ENCODE data around the gene OR13C4.

DNA sequence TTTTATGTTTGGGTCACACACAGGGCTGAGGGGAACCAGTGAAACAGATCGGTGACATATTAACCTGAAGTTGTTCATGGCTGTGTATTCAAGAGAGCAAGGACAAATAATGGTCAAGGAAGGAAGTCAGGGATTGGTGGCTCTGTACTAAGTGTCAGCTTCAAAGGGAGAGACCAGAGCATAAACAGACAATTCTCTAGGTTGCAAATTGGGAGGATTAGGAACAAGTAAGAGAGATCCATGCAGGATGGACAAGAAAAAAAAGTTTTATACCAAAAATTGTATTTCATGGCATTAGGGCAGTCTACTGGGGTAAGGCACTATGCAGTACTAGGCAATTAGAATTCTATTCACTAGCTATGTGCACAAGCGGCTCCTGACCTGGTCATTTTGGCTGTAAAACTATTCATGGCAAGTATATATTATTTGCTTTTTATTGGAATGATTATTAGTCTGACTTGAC, 156.3 kb downstream of the PLPPR1 start:
- PRO-cap: no peak
- RRBS: no CpG with 5 or more reads among the region's 2 CpGs

DNA sequence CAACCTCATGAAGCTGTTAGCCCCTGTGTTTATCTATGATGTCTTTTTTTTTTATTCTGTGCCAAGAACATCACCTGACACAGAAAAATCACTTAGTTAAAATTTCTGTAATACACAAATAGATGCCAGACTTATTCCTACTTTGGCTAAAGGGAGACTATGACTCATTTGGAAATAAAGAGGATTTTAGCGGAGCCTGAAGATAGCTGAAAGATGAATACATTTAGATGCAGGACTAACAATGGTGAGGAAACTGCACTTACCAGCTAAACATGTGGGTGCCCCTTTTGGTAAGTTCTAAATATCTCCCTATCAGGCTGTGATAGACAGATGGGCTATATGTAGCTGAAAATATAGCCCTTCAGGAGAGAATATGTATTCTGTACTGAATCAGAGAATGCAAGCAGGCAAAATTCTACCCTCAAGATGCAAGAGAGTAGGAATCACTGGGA, 58.2 kb downstream of the BAAT start:
- PRO-cap: no peak
- RRBS: no CpG with 5 or more reads among the region's 1 CpG

GRCh38 chr9:101375291-101376128, 9.3 kb downstream of the BAAT start:
- PRO-cap: no peak
- RRBS: no CpG with 5 or more reads among the region's 17 CpGs

- PRO-cap: no peak
- RRBS: no CpG with 5 or more reads among the region's 2 CpGs
Observed at GRCh38 chr9:101419948-101420377, 15.6 kb downstream of the ALDOB start.

DNA sequence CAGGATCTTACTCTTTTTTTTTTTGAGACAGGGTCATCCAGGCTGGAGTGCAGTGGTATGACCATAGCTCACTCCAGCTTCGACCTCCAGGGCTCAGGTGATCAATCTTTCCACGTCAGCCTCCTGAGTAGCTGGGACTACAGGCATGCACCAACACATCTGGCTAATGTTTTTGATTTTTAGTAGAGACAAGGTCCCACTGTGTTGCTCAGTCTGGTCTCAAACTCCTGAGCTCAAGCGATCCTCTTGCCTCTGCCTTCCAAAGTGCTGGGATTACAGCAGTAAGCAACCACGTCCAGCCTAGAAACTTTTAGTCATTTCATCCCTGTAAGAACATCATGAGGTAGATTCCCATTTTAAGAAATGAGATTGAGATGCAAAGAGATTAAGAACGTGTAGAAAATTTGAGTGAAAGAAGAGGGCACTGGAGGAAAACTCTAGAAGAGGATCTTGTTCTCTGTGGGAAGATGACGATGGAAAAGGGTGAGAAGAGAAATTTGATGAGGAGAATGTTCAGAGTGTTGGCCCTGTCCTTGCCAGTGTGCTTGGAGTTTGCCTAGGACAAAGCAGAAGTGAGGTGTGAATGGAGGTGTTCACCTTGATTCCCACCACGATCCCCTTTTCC, 6.3 kb downstream of the ALDOB start:
- PRO-cap: no peak
- RRBS: no CpG with 5 or more reads among the region's 7 CpGs

DNA sequence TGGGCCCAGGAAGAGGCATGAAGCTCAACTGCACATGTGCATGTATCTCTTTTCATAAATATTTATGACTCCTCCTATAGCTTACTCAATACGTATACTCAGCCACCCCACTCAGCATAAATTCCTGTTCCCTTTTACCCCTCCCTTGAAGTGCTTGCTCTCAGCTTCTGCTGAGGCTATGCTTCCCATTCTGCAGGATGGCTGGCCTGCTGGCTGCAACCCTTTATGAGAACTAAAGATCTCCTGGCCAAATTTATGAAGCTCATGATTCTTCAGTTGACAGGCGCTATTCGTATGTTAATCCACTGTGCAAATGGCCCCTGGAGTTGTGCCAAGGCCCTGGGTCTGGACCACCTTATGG, 14.7 kb downstream of the PPP3R2 start:
- PRO-cap: no peak
- RRBS: no CpG with 5 or more reads among the region's 3 CpGs

DNA sequence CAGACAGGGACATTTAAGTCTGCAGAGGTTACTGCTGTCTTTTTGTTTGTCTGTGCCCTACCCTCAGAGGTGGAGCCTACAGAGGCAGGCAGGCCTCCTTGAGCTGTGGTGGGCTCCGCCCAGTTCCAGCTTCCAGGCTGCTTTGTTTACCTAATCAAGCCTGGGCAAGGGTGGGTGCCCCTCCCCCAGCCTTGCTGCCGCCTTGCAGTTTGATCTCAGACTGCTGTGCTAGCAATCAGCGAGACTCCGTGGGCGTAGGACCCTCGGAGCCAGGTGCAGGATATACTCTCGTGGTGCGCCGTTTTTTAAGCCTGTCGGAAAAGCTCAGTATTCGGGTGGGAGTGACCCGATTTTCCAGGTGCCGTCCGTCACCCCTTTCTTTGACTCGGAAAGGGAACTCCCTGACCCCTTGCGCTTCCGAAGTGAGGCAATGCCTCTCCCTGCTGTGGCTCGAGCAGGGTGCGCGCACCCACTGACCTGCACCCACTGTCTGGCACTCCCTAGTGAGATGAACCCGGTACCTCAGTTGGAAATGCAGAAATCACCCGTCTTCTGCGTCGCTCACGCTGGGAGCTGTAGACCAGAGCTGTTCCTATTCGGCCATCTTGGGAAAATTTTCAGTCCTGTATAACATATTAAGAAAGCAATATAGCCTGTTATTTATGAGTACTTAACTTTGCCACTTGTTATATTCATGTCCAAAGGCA, 485.0 kb upstream of the GRIN3A start:
- PRO-cap: unidirectional peak, minus-strand start at position 622 of the sequence
- RRBS: no CpG with 5 or more reads among the region's 26 CpGs

DNA sequence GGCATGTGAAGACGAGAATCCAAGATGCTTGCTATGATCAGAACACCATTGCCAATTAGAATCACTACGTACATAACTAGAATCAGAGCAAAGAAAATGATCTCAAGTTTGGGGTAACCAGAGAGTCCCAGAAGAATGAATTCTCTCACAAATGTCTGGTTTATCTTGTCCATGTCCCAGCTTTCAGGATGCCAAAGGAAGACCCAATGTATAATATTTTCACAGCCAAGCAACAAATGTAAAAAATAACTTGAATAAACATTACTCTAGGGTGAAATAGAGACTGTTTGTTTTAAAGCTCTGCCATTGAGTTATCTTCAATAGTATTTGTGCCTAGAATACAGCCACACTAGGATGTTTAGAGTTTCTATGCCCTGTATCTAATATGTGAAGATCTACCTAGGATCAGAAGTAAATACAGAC, at the start of gene OR13C4:
Gene OR13C4 (minus strand): TSS at position 173 of the 423 bp plus-strand sequence.
- PRO-cap: no peak
- RRBS: no CpG with 5 or more reads among the region's 2 CpGs

DNA sequence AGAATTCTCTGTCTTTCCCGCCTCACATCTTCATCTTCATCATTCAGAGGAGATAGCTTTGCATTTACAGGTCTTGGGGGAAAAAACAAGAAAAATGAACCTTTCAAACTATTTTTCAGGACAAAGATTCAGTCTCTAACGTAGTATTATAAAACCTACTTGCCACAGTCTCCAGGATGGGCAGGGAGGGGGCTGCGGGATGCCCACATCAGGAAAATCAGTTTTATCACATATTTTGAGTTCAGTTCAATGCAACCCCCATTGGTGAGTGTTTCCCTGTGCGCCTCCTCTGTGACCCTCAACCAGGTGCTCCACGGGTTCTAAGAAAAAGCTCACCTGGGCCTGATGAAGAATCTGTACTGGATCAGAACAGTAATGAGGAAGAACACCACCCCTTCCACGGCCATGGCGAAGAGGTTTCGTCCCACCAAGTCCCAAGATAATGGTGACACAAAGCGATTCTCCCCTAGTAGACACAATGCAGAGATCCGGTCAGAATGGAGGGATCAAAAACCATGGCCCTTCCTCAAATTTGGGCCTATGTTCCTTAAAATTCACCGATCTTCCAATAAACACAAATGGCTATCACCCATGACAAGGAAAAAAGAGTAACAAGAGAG, 29.0 kb downstream of the NIPSNAP3B start:
- PRO-cap: no peak
- RRBS: no CpG with 5 or more reads among the region's 11 CpGs

DNA sequence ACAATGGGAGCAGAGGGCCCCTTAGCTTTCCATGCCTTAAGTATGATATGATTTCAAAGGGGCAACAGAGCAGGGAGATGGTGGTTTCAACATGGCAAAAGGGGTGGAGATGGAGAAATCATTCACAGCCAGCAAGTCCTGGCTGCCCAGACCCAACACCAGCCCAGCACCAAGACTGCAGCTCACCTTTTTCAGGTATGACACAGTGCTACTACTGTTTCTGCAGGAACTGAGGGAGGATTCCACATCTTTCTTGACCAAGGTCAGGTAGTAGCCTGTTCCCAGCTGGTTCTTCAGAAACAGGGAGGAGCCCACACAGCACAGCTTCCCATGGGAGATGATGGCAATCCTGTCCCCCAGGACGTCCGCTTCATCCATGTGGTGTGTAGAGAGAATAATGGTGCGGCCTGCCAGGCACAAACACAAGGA, 54.6 kb downstream of the NIPSNAP3B start:
- PRO-cap: no peak
- RRBS: no CpG with 5 or more reads among the region's 3 CpGs

- PRO-cap: no peak
- RRBS: no CpG with 5 or more reads among the region's 5 CpGs
Observed at GRCh38 chr9:104918496-104919479, 9.2 kb downstream of the ABCA1 start.

DNA sequence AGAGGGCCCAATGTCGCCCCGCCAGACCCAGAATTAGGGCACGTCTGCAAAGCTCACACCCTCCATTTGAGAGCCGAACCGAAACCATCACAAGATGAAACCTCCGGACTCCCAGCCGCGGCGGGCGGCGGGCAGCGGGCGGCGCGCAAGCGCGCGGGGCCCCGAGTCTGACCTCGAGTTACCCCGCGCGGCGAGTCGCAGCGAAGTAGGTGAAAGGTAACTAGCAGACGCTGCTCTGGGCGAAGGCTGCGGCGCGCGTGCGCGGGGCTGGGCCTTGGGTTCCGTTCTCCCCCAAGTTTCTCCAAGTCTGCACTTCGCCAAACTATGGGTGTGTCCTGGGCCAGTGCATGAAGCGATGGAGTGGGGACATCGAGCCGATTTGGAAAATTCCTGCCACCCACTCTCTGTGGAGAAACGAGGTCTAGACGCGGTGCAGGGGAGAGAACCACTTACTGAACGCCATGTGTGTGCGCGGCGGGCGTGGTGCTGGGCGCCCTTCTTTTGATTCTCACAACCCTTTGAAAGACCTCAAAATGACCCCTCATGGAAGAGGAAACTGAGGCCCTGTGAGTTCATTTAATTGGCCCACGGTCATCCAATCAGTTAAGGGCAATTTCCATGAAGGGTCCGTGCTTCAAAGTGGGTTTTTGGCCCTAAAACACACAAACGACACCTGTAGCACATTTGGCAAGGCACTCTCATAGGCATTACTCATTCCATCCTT, 63.8 kb upstream of the ABCA1 start:
- PRO-cap: no peak
- RRBS: no CpG with 5 or more reads among the region's 51 CpGs

DNA sequence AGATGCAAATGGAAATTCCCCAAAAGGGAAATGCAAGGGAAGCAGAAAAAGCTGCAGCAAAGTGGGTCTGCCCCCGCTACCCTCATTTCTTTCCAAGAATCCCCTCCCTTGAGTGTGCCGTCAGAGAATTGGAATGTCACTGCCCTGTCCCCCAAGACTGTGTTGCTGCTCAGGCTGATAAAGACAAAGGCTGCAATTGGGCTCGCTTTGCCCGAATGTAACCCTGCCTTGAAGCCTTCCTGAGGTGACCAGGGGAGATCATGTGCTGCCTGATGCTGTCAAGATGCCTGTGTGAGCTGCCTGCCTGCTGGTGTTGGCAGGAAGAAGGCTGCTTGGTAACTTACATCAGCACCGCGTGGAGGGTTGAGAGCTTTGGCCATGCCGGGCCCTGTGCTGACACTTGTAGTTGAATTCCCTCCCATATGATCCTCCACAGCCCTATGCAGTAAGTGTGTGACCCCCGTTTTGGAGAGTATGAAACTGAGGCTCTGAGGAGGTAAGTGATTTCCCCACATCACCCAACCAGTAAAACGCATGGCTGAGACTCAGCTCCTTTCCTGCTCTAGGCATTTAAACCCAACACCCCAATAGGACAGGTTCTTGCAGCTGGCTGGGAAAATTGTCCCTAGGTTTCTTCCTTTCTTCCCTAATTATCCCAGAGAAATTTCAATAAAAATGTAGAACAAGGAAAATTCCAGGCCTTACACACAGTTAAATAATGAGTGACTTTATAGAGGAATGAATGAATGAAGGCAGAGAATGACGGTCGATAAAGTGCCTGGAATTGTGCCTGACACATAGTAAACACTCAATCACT, 65.8 kb upstream of the ABCA1 start:
- PRO-cap: no peak
- RRBS: no CpG with 5 or more reads among the region's 11 CpGs

GRCh38 chr9:105026970-105027454, 99.1 kb upstream of the ABCA1 start:
- PRO-cap: no peak
- RRBS: no CpG with 5 or more reads among the region's 3 CpGs

DNA sequence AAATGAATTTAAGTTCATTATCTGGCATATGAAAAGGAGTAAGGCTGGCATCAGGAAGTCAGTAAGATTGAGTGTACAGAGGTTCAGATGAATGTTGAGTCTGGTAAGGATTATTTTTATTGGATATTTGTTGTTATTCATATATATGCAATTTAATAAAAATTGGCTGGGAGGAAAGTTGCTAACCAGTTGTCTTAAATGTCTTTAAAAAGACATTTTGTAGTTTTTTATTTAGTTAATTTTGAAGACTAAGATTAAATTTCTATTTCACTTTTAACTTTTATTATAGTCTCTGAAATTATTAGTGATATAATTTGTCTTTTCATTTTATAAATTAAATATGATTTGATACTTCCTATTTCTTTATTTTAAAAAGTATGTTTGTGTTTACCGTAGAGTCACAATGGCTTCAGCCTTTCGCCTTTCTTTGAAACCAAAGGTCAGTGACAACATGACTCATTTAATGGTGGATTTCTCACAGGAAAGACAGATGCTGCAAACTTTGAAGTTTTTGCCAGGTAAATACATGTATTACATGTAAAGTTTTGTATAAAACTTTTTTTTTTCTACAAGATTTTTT, 36.2 kb downstream of the FSD1L start:
- PRO-cap: no peak
- RRBS: no CpG with 5 or more reads among the region's 2 CpGs

GRCh38 chr9:105672856-105673313, 10.6 kb downstream of the TAL2 start:
- PRO-cap: no peak
- RRBS: no CpG with 5 or more reads among the region's 5 CpGs

- PRO-cap: no peak
- RRBS: no CpG with 5 or more reads among the region's 3 CpGs
Observed at GRCh38 chr9:106868928-106869370, 6.0 kb downstream of the ZNF462 start.

GRCh38 chr9:106892712-106893173, 29.8 kb downstream of the ZNF462 start:
- PRO-cap: bidirectional peak, plus-strand start at chr9:106892921, minus-strand start at chr9:106892803
- RRBS: no CpG with 5 or more reads among the region's 4 CpGs

DNA sequence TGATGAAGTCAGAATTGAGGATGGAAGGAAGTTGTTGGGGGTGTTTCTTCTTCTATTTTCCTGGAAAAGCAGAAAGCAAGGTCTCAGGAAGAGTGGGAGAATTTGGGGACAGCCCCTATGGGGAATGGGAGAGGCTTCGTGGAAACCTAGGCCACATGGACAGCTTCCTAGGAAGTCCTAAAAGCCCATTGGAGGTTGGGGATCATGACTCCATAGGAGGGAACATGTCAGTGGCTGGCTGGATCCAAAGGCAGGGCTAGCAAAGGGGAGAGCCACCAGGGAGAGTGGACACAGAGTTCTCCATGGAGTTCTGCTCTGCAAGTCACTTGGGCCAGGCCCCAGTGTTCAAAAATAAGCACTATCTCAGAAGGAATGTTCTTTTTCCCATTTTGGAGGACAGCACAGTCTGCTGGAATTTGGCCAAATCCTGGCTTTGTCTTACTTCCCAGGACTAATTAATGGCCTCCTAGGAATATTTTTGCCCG, 140.7 kb upstream of the RAD23B start:
- PRO-cap: no peak
- RRBS: no CpG with 5 or more reads among the region's 2 CpGs

- PRO-cap: no peak
- RRBS: no CpG with 5 or more reads among the region's 5 CpGs
Observed at GRCh38 chr9:107251865-107252392, 31.1 kb upstream of the RAD23B start.

All from Caco-2 (cell line).